Sigmoid colon (tissue), 4 donors: ENCODE measurements around a stretch of chr3.

DNA sequence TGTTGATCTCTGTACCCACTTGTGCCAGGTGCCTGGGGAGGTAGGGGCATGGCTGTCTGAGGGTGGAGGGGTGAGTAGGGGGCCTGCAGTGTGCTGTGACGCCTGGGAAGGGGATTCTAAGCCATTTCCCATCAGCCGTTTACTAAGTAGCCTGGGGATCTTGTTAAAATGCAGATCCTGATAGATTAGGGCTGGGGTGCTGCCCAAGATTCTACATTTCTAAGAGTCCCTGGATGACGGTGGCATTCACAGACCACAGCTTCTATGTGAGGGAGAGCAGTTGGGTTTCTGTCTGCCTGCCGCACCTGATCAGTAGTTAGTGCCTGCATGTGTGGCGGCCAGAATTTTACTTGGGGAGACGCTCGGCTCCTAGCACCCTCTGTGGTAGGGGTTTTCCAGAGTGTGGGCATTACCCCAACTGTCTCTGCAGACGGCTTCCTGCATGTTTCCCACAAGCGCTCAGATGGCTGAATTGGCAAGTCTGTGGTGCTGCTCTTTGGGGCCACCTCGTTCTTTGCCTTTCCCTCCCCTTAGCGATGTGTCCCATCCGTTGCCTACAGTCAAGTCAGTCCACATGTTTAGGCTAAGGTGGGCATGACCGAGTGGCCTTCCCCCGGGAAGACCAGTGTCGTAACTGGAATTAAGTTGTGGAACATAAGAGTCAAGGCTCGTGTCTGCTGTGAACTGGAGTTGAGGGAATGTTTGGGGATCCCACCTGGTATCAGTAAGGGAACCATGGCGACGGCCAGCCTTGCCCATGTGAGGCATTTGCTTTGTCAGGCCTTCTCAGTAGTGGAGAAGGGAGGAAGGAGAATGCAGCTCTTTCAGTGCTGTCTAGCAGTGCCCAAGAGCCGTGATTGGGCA, 8.2 kb downstream of the GHRL start:
- PRO-cap: no peak
- RAMPAGE, long total RNA, 4 experiments: no peak in any of the 4 experiments

- PRO-cap: no peak
- RAMPAGE, long total RNA, 4 experiments: no peak in any of the 4 experiments
Observed at GRCh38 chr3:10290076-10290295, 2.8 kb downstream of the GHRL start.

GRCh38 chr3:10334362-10334844, 13.5 kb upstream of the SEC13 start:
- PRO-cap: no peak
- RAMPAGE, long total RNA, 4 experiments: no peak in any of the 4 experiments

DNA sequence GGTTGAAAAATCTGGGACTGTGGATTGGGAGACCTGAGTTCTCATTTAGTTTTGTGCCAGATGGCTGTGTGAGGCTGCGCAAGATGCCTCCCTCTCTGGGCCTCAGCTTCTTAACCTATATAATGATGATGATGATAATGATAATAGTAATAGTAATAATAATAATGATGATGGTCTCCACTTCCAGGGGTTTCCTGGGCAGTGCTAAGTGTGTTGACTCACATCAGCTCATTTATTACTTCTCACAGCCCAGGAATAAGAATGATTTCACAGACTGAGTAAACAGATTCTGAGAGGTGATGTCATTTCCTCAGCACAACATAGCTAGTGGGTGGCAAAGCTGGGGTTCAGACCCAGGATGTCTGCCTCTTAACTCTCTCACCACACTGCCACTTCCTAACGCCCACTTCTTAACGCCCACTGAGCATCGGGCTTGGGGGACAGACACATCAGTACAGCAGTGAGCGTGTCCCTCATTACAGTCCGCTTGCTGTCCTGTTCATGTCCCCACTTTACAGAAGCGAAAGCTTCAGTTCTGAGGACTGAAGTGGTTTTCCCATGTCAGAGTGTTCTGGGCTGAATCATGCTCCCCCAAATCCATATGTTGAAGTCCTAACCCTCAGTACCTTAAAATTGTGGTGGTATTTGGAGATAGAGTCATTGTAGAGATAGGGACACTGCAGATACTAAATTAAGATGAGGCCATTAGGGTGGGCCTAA, 68.1 kb downstream of the ATP2B2 start:
- PRO-cap: no peak
- RAMPAGE, long total RNA, 4 experiments: no peak in any of the 4 experiments

DNA sequence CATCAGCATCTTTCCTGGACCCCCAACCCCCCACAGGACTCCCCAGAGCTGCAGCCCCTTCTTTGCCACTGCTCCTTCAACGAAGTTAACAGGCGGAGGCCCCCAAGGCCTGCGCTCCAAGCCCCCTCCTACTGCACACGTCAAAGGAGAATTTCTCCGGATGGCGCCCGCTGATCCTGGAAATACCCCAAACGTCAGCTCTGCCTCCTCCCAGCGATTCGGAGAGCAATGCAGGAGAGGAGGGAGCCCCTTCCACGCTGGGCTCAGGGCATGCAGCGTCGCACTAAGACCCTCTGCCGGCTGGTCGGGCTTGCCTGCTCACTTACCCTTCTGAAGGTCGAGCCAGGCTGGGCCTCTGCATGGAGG, 1.3 kb downstream of the ATP2B2 start:
- PRO-cap: no peak
- RAMPAGE, long total RNA, 4 experiments: no peak in any of the 4 experiments

DNA sequence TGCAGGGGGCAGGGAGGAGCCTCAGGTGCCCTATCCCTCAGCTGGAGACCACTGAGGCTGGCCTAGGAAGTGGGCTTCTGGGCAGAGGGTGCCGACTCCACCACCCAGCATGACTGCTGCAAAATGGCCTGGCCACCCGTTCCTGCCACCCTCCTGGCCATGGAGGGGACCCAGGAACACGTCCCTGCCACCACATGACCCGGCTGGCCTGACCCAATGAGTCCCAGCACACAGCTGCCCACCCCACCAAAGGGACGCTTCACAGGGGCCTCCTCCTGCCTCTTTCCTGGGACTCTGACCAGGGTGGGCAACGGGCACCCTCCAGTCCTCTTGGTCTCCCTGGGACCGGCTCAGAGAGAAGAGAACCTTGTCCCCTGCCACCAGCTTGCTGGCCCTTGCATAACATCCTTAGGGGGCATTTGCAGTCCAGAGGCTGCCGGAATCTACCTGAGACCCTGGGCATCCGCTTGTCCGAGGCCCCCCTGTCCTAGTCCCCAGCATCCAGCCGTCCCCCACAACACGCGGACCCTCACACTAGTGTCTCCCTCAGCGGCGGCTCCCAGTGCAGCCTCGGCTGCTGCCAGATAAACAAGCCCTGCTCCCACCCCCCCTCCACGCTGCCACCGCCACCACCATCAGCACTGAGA, 554 bp downstream of the ATP2B2 start:
- PRO-cap: no peak
- RAMPAGE, long total RNA, 4 experiments: no peak in any of the 4 experiments

- PRO-cap: no peak
- RAMPAGE, long total RNA, 4 experiments: no peak in any of the 4 experiments
Observed at GRCh38 chr3:10506624-10507110, 1.3 kb upstream of the ATP2B2 start.

- PRO-cap: no peak
- RAMPAGE, long total RNA, 4 experiments: no peak in any of the 4 experiments
Observed at GRCh38 chr3:10508438-10509037, 3.2 kb upstream of the ATP2B2 start.

GRCh38 chr3:10553482-10554263, 48.3 kb upstream of the ATP2B2 start:
- PRO-cap: no peak
- RAMPAGE, long total RNA, 4 experiments: no peak in any of the 4 experiments

- PRO-cap: no peak
- RAMPAGE, long total RNA, 4 experiments: no peak in any of the 4 experiments
Observed at GRCh38 chr3:10737892-10738271, 78.1 kb upstream of the SLC6A11 start.

DNA sequence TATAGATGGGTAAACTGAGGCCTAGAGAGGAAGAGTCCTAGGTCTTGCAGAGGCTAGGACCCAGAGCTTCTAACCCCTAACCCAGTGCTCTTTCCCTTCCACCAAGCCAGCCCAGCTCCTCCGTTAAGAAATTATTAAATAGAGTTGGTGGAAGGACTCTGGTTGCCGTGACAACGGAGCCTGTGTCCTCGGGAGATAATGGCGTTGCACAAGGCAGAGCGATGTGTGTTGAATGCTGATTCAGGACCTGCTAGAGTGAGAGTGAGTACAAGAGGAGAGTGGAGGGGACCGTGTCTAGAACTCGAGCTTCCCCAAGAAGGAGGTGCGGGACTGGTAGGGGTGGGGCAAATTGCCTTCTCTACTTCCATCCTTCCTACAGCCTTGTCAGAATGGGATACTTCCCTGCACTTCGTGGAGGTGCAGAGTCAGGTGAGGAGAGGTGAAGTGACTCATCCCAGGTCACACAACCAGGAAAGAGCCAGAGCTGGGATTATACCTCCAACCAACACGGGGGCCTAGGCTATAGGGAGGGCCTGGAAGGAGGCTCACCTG, 8.6 kb downstream of the SLC6A1 start:
- PRO-cap: no peak
- RAMPAGE, long total RNA, 4 experiments: no peak in any of the 4 experiments

DNA sequence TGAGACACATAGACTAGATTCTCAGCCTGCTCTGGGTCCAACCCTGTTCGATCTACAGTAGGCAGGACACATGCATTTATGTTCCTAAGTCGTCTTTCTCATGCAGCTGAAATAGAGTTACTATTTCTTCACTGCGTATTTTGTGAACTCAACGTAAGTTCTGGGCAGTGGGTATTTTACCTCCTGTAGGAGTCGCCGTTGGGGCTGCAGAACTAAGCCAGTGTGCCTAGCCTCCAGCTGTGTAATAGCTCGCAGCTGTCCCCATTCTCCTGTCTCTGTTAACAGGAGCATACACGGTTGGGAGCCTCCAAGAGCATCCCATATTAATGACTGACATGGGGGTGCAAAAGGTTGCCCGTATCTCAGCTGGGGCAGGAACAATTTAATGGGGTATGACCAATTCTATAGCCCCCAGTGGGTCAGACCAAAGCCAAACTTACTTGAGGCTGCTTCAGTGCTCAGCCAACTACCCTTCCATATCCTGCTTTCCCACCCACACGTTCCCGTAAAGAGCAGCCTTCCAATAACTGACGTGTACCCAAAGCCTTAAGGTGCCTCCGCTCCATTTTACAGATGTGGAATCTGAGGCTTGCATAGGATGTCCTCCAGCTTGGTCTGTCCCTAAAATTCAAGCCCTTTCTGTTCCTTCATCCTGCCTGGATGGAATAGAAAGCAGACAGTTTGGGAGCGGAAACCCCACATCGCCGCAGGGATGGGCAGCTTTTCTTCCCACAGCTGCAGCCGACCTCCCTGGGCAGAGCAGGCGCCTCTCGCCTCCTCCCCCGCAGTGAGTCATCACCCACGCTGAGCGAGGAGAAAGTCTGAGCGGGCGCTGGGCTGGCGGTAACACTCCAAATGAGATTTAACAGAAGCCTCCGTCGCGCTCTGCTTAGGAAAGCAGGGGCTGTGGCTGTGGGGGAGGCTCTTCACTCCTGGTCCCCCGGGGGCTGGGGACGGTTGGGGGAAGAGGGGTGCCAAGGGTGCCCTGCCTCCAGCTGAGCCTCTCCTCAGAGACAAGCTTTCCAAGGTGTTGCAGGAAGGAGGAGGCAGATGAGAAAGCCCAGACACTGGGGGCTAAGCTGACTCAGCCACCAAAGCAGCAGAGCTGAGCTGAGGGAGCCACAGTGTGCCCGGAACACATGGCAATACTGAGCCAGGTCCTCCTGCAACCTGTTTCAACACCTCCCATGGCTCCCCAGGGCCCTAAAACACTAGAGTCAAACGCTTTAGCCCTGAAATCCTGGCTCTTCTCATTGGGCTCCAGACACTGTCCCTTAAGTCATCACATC, 57.9 kb upstream of the HRH1 start:
- PRO-cap: unidirectional peak, plus-strand start at position 854 of the sequence
- RAMPAGE, long total RNA, 4 experiments: start-site peak on the minus strand in 1 of 4 experiments, centred at positions 458 to 725 of the sequence, 7 to 10 reads per replicate

GRCh38 chr3:11155328-11155809, 1.1 kb downstream of the HRH1 start:
- PRO-cap: unidirectional peak, minus-strand start at chr3:11155455
- RAMPAGE, long total RNA, 4 experiments: start-site peak on the plus strand in 1 of 4 experiments, at chr3:11155302-11155624 at its widest, 8 reads per replicate; start-site peak on the minus strand in 1 of 4 experiments, at chr3:11155481-11155500 at its widest, 6 reads per replicate

DNA sequence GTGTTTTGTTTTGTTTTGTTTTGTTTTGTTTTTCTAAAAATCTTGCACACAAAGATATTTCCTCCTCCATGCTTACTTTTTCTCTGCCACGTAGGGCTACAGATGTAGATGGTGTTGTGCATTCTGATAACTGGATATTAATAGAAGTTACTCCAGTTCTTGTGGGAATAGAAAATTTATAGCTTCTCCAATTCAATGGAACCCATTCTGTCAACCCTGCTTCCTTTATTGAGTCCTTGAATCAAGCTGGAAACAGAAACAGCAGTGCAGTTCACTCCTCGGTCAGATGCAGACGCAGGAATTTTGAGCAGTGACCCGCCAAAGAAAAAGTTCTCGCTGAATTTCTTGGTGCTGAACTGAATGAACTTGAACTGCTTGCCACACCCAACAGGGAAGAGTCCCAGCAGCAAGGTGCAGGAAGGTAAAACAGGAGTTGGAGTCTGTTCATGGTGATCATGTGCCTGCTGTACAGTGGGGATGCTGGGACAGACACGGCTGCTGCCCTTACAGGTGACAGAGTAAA, 10.3 kb downstream of the HRH1 start:
- PRO-cap: no peak
- RAMPAGE, long total RNA, 4 experiments: no peak in any of the 4 experiments

- PRO-cap: no peak
- RAMPAGE, long total RNA, 4 experiments: no peak in any of the 4 experiments
Observed at GRCh38 chr3:11288339-11288580, 16.1 kb downstream of the ATG7 start.

GRCh38 chr3:11509768-11510732, 133.7 kb downstream of the VGLL4 start:
- PRO-cap: no peak
- RAMPAGE, long total RNA, 4 experiments: no peak in any of the 4 experiments

DNA sequence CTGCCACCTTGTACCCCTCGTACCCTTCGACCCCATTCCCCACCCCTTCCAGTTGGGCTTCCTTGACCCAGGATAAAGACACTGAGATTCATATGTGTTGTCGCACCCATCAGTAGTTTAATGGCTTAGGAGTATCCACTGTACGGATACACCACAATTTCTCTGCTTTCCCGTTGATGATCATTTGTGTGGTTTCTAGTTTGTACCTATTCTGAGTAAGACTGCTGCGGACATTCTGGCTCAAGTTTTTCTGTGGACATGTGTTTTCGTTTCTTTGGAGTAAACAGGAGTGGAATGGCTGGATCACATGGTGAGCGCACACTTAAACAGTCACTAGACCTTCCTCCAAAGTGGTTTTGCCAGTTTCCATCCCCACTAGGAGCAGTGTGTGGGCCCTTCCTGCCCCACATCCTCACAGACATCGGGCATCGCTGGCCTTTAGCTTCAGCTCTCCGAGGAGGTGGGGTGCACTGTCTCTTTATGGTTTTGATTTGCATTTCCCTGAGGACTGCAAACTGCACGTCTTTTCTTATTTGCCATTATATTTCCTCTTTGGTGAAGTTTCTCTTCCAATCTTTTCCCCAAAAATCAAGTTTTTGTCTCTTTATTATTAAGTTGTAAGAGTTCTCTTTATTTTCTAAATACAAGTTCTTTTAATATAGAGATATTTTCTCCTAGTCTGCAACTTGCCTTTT, 94.1 kb downstream of the VGLL4 start:
- PRO-cap: no peak
- RAMPAGE, long total RNA, 4 experiments: no peak in any of the 4 experiments

DNA sequence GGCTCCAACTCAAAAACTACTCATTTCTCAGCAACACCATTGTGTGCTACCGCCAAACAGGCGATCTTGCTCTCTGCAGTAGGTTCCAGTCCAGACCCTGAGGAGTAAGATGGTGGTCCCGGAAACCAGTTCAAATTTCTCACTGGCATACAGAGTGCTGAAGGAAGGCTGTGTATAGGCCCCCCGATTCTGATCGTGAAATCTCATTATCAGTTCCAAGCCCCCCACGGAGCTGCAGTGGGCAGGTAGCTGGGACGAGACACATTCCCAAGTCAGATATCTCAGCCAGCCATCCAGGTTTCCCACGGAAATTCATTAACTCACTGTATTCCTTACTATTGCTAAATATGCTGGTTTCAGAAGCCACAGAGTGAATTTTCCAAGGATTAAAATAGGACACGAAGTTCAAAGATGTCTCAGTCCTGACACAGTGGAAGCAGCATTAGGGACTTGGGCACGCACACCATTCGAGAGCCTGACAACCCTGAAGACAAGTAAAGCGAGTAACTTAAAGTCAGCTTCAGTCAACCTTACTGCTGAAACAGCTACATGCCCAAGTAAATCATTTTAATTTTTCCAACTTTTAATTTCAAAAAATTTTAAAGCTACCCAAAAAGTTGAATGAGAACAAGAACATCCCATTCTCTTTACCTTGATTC, 29.3 kb downstream of the VGLL4 start:
- PRO-cap: no peak
- RAMPAGE, long total RNA, 4 experiments: start-site peak on the minus strand in 1 of 4 experiments, centred at positions 125 to 388 of the sequence, 5 to 7 reads per replicate

DNA sequence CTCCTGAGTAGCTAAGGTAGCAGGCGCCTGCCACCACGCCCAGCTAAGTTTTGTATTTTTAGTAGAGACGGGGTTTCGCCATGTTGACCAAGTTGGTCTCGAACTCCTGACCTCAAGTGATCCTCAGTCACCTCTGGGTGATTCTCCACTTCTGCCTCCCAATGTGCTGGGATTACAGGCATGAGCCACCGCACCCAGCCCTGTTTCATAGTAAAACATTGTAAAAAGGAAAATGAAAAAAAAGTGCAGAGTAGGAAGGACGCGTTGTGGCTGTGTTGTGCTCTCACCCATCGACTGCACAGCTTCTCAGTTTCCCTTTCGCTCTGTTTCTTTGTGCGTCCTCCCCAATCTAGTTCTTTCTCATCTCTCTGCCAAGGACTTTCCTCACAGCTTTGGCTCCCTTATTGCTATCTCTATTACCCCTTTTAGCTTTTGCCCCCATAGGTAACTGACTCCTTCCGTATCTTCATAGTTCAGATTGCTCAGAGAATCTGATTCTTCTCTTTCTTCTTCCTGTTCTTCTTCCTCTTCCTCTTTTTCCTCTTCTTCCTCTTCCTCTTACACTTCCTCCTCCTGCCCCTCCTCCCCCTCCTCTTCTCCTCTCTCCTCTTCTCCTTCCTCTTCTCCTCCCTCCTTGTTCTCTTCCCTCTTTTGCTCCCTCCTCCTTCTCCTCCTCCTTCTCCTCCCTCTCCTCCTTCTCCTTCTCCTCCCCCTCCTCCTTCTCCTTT, 81.0 kb upstream of the VGLL4 start:
- PRO-cap: no peak
- RAMPAGE, long total RNA, 4 experiments: no peak in any of the 4 experiments

DNA sequence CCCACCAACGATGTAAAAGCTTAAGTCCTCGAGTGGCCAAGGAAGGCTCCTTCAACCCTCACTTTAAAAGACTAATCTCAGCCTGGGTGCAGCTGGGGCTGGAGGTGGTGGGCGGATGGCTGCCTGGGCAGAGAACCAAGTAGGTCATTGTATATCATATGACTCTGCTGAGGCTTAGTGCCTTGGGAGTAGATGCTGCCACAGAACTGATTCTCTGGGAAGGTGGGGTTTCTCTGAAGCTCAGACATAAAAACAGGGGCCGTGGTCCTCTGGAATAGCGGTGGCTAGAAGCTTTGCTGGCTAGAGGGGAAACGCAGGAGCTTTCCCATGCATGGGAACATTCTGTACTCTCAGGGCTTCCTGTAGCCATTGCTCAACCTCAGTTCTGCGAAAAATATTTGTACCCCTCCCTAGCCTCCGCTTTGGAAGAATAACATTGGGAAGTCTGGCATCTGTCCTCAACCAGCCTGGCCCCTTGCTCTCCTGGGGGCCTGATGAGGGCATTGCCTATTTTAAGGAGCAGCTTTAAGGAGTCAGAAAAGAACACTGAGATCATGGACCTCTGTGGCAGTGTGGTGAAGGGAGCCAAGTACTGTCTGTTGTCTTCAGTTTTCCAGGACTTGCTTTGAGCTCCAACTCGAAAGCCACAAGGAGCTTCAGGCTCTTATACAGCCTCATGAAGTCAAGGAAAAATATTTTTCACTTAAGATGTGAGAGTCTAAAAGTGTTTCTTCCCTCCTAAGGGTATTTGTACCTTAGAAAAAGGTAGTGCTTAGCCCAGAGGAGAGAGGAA, 14.6 kb downstream of the TIMP4 start:
- PRO-cap: no peak
- RAMPAGE, long total RNA, 4 experiments: no peak in any of the 4 experiments